Panc1 (cell line): ENCODE data around the gene EIPR1.

DNA sequence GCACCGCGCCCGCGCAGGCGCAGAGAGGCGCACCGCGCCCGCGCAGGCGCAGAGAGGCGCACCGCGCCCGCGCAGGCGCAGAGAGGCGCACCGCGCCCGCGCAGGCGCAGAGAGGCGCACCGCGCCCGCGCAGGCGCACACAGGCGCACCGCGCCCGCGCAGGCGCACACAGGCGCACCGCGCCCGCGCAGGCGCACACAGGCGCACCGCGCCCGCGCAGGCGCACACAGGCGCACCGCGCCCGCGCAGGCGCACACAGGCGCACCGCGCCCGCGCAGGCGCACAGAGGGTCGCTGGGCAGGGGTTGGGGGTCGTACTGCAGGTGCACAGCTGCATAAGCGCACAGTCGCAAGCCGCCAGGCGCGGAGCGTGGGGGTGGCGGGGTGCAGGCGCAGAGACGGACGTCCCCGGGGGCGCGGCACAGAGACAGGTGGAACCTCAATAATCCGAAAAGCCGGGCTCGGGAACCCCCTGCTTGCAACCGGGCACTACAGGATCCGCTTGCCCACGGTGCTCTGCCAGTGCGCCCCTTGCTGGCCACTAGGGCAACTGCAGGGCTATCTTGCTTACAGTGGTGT is 35.2 kb downstream of the FAM110C start:
- RRBS, 2 experiments, result 100% methylated on average over 3 of the region's 81 CpGs; no CpG with 5 or more reads in 1 of the 2 experiments

GRCh38 chr2:258630-259403 is 5.0 kb downstream of the SH3YL1 start:
- RRBS, 2 experiments, result no CpG with 5 or more reads among the region's 4 CpGs

GRCh38 chr2:1170122-1170811 is 219.6 kb downstream of the SNTG2 start:
- RRBS, 2 experiments, result no CpG with 5 or more reads among the region's 20 CpGs

DNA sequence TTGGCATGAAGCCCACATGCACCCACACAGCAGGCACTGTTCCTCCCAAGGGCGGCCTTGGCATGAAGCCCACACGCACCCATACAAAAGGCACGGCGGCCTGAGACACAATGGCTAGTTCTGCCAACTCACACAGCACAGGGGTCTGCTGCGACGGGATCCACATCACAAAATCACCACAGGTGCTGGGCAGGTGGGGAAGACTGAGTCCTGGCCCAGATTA is 46.6 kb upstream of the TPO start:
- RRBS, 2 experiments, result no CpG with 5 or more reads among the region's 6 CpGs

DNA sequence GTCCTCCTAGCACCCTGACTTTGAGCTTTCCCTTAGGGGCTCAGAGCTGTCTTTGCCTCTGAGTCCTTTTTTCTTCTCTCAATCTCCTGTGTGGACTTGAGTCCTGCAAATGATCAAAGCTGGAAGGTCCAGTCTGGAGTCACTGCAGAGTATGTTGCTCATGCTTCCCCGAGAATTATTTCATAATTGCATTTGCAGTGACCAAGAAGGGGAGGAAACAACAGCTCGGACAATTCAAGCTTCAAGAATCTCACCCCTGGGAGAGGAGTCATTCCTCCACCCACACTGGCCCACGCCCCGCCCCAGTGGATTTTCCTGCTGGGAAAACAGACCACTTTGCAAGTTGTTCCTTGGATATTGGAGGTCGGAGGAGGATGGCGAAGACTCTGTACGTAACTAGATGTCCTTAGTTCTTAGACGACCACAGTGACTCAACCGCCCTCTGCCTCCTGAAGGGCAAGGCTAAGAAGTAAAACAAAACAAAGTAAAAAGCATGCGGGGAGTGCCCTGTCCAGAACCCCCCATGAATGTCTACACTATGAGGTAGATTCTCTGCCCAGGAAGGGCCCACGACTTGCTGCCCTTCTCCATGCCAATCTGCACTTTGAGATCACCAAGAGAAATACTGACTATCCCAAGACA is 159.4 kb downstream of the TPO start:
- RRBS, 2 experiments, result no CpG with 5 or more reads among the region's 11 CpGs

DNA sequence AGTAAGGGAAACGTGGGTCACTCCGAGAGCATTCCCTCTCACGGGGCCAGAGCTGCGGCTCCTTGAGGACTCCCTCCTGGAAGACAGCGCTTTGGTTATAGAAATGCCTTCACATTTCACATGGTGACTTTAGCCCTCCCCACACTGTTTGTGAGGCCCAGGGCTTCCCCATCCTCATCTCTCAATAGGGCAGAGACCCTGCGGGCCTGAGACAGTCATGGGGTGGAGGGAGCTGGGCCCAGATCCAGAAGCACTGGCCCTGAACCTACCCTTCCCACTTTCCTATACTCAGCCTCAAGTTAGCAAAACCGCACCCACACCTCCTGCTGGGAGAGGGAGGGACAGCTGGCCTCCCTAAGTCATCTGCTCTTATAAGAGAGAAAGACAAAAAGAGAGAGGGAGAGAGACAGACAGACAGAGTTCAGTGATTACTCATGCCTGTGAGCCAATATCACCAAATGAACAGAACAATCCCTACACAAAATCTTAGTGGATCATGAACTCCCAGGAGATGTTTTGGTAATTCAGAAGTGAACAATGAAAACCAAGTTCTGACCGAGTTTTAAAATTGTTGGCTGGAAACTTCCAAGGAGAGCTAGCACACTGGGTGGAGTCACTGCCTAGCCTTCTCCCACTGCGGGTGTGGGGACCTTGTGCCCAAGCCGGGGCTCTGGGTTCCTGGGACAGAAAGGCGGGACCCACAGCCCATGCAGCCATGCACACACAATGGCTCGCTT is 130.6 kb downstream of the PXDN start:
- RRBS, 2 experiments, result no CpG with 5 or more reads among the region's 12 CpGs

GRCh38 chr2:1657061-1657797 is 87.1 kb downstream of the PXDN start:
- RRBS, 2 experiments, result no CpG with 5 or more reads among the region's 7 CpGs

DNA sequence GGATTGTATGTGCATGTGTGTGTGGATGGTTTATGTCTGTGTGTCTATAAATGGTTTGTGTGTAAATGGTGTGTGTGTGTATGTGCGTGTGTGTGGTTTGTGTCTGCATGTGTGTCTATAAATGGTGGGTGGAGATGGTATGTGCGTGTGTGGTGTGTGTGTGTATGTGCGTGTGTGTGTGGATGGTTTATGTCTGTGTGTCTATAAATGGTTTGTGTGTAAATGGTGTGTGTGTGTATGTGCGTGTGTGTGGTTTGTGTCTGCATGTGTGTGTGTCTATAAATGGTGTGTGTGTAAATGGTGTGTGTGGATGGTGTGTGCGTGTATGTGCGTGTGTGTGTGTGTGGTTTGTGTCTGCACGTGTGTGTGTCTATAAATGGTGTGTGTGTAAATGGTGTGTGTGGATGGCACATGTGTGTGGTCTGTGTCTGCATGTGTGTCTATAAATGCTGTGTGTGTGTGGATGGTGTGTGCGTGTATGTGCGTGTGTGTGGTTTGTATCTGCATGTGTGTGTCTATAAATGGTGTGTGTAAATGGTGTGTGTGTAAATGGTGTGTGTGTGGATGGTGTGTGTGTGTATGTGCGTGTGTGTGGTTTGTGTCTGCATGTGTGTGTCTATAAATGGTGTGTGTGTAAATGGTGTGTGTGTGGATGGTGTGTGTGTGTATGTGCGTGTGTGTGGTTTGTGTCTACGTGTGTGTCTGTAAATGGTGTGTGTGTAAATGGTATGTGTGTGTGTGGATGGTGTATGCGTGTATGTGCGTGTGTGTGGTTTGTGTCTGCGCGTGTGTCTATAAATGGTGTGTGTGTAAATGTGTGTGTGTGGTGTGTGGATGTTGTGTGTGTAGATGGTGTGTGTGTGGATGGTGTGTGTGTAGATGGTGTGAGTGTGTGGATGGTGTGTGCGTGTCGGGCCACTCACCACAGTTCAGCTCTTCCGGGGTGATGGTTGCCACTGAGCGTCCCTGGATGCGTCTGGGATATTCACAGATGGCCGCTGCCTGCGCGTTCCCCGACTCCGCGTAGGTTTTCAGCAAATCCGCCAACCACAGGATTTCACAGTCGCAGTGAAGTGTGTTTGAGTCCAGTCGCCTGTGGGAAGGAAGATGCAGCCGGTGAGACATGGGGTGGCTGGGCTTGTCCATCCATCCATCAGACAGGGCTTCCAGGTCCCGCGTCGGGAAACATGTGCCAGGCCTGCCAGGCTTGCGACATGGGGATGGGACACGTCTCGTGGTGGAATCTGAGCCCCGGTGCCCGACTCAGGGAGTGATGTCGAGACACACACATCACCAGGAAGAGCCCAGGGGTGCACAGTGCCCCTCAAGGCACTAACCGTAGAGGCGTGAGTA is 64.6 kb downstream of the PXDN start:
- RRBS, 2 experiments, result 95% methylated on average over 4 of the region's 42 CpGs; no CpG with 5 or more reads in 1 of the 2 experiments

GRCh38 chr2:1707633-1708582 is 36.4 kb downstream of the PXDN start:
- RRBS, 2 experiments, result no CpG with 5 or more reads among the region's 28 CpGs

DNA sequence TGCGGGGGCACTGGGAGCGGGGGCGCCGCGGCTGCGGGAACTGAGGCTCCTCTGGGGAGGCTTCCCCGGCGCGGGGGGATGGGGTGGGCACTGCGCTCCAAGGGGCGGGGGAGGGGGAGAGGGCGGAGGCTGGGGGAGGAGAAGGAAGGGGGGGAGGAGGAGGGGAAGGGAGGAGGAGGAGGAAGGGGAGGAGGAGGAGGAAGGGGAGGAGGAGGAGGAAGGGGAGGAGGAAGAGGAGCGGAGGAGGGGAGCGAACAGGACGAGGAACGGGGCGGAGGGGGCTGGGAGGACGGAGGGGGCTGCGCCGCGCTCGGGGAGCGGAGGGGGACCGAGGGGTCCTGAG is 845 bp downstream of the PXDN start:
- RRBS, 2 experiments, result 93% methylated on average over 6 of the region's 24 CpGs

DNA sequence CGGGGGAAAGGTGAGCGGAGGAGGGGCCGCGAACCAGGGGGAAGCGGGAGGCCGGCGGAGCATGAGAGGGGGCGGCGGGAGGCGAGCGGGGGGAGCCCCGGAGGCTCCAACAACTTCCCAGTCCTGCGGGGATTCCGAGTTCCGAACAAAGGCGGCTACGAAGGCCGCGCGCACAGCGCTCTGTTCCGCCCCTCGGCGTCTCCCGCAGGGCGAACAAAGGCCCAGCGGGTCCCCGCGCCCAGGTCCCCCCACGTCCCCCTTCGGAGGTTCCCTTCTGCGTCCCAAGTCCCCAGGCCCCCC is 523 bp downstream of the PXDN start:
- RRBS, 2 experiments, result 88 to 89% methylated on average over 7 of the region's 32 CpGs

DNA sequence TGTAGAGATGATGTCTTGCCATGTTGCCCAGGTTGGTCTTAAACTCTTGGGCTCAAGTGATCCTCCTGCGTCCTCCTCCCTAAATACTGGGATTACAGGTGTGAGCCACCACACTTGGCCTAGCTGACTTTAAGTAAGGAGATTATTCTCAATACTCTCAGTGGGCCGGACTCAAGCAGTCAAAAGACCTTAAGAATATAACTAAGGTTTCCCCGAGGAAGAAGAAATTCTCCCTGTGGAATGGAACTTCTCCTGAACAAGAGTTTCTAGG is 76.3 kb upstream of the PXDN start:
- RRBS, 2 experiments, result no CpG with 5 or more reads among the region's 3 CpGs

- RRBS, 2 experiments, result no CpG with 5 or more reads among the region's 5 CpGs
Observed at GRCh38 chr2:1960065-1960464, 215.8 kb upstream of the PXDN start.

DNA sequence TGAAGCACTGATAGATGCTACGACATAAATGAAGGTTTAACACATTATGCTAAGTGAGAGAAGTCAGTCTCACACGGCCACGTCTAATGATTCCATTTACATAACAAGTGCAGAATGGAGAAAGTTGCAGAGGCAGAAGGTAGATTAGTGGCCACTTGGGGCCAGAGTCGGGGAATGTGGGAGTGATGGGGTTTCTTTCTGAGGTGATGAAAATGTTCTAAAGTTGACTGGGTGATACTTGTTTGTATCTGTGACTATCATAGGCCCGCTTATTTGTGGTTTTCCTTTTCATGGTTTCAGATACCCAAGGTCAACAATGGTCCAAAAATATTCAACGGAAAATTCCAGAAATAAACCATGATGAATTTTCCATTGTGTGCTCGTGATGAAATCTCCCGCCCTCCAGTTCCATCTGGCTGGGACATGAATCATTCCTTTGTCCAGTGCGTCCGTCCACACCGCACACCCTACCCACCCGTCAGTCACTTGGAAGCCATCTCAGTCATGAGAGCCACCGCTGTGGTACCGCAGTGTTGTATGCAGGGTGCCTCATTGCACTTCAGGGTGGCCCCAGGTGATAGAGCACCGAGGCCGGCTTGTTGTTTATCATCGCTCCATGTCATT is 268.1 kb upstream of the PXDN start:
- RRBS, 2 experiments, result no CpG with 5 or more reads among the region's 17 CpGs

GRCh38 chr2:2662451-2662704 is 331.3 kb upstream of the MYT1L start:
- RRBS, 2 experiments, result no CpG with 5 or more reads among the region's 7 CpGs

DNA sequence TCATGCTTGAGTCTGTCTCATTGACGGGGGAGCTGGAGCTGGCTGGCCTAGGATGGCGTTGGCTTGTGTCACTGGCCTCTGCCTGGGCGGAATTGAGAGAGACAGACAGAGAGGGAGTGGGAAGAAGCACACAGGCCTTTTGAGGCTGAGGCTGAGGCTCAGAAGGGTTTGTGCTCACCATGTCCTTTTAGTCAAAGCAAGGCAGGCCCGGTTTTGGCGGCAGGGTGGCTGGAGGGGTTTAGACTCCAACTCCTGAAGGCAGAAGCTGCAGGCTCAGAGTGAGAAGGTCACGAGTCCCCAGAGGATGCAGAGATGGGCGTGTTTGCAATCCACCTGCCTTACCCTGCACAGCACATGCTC is 412.2 kb upstream of the MYT1L start:
- RRBS, 2 experiments, result no CpG with 5 or more reads among the region's 7 CpGs

DNA sequence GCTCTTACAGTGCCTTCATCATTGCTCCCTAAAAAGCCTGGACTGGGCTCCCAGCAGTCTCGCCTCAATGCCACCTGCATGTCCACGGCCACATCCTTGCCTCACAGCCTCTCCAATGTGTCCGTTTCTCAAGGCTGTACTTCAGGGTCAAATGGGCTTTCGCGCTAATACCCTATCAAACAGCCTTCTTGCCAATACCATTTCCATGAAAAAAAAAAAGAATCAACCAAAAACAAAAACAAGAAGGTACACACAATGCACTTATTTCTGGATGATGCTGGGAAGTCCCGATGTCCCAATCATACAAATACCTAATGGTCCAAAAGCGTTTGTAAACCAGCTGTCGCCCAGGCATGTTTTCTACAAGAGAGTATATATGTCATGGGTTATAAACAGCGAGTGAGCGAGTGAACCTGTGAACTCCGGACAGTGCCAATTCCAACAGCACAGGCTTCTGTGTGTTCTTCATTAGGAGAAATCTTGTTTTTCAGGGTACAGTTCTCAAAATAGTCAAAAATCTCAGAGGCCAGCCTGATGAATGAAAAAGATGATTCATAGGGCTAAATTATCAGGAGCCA is 77.1 kb downstream of the EIPR1 start:
- RRBS, 2 experiments, result no CpG with 5 or more reads among the region's 11 CpGs

- RRBS, 2 experiments, result no CpG with 5 or more reads among the region's 26 CpGs
Observed at GRCh38 chr2:3302463-3303373, 74.9 kb downstream of the EIPR1 start.

DNA sequence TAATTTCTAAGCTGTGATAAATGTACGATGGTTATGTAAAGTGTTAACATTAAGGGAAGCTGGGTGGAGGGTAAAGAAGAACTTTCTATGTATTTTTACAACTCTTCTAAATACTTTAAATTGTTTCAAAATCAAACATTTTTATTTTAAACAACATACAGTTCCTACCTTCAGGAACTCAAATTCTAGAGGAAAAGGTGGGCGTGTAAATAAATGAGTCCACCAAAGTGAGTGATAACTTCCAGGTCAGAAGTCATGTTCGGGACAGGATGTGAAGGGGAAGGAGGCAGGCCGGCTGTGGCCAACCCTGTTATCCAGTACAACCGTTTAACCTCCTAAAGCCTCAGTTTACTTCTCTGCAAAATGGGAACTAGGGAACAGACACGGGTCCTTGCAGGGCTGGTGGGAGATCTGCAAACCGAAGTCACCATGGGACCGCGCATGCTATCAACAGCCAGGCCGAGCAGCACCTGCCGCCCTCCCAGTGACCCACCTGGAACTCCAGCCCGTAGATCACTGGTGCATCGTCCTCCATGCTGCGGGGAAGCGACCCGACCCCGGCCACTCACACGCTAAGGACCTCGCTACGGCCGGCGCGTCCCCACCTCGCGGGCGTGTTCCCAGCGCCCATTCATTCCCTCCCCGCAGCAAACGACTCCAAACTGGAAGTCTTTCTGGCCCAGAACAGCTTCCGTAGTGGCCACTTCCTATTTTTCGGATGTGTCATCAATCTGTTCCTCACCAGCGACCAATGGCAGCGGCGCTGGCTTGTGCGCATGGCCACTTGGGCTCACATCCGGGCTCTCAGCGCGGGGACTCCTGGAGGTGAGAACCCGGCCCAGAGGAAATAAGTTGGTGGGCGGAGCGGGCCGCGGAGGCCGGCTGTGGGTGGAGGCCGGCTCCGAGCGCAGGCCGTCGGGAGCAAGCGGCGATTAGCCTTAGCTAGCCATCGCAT is at the start of gene EIPR1:
Gene EIPR1, minus strand, starts transcription at position 664 of the 955 bp plus-strand sequence.
- RRBS, 2 experiments, result 1 to 5% methylated on average over 9 of the region's 52 CpGs

GRCh38 chr2:3524837-3525315 is 5.5 kb upstream of the ADI1 start:
- RRBS, 2 experiments, result no CpG with 5 or more reads among the region's 7 CpGs